Hair follicular keratinocyte (primary cell): ENCODE measurements around a stretch of chr18.

GRCh38 chr18:49953055-49953451 is 139.7 kb upstream of the ACAA2 start:
- RAMPAGE, long total RNA: no peak

GRCh38 chr18:49958348-49959669 is 145.5 kb upstream of the ACAA2 start:
- RAMPAGE, long total RNA: no peak

DNA sequence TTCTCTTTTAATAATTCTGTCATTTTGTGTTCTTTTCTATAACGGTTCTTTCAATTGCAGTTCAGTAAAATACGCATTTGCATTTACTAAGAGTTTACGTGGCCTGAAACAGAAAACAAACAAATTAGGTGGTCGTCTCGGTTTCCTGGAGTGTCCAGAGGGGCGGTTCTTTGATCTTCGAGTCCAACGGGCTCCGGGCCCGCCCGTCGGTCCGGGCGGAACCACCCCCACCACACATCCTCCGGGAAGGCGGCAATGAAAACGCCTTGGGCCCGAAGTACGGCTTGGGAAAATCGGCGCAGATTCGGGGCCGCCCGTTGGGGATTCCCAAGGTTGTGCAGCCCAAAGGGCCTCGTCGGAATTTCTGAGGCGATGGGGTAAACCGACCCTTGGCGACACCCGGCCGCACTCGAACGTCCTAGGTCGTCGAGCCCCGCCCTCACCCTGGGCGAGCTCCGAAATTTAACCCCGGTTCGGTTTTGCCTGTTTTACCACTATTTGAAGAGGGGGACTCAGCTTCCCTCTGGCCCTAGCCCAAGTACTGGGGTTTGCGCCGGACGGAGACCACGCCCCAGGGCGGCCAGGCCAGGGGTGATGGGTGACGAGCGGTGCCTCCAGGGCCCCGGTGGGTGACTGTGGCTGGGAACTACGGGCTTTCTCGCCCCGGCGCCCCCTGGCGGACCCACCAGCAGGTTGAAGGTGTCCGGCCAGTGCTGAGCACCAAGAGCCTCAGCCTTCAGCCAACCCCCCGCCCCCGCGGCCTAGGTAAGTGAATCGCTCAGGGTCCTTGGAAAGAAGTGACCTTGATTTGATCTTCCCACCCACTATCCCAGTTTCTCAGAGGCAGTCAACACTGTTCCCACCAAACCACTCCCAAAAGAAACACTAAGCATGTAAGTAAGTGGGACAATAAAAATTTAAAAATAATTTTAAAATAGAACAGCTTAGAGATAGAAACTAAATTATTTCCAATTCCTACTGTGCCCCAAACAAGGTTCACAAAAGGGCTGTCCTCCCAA is 2.0 kb upstream of the CFAP53 start:
- RAMPAGE, long total RNA: no peak

DNA sequence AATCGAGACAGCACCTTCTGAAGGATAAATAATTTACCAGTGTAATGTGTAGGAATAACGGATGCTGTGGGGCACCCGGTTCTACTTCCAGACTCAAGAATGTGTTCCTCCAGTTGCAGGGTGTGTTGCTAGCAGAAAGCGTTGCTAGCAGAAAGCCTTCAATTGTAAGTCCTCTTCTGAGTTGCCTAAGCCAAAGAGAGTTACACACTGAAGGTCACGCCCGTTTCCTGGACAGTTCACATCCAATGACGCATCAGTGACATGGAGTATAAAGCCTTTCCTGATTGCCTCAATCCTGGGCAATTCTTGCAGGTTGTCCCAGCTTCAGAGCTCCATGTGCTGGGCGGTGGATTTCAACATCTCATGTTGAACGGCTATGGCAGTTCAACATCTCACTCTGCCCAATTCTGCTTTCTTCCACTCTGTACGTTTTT is 20.6 kb upstream of the CXXC1 start:
- RAMPAGE, long total RNA: no peak

- RAMPAGE, long total RNA: no peak
These were observed 93.8 kb downstream of the MAPK4 start for GRCh38 chr18:50653629-50654111.

- RAMPAGE, long total RNA: no peak
These were observed 99.2 kb downstream of the MAPK4 start for GRCh38 chr18:50658972-50659535.

GRCh38 chr18:50674242-50674789 is 114.4 kb downstream of the MAPK4 start:
- RAMPAGE, long total RNA: no peak

GRCh38 chr18:50816696-50817213 is 3.1 kb downstream of the MRO start:
- RAMPAGE, long total RNA: no peak

- RAMPAGE, long total RNA: no peak
These were observed 5.5 kb upstream of the MRO start for GRCh38 chr18:50825117-50825883.

DNA sequence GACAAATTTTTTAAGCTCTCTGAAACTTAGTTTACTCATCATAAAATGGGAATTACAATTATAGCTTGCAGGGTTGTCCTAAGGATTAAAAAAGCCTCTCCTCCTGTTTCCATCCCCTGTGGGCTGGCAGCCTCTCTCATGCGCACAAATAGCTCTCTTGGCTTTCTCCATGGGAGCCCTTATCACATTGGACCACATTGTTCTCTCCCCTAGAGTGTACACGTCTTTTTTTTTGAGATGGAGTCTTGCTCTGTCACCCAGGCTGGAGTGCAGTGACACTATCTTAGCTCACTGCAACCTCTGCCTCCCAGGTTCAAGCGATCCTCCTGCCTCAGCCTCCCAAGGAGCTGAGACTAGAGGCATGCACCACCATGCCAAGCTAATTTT is 22.0 kb upstream of the MRO start:
- RAMPAGE, long total RNA: no peak

DNA sequence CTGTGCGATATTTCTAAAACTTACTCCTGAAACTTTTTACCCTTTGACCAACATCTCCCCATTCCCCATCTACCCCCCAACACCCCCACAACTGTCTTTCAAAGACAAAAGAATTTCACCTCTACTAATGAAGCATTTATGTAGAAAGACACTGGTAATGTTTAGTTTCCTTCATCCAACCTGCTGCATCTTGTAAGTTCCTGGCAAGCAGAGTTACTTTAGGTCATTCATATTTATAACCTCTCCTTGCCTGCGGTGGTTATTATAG is 1.2 kb upstream of the ME2 start:
- RAMPAGE, long total RNA: no peak

DNA sequence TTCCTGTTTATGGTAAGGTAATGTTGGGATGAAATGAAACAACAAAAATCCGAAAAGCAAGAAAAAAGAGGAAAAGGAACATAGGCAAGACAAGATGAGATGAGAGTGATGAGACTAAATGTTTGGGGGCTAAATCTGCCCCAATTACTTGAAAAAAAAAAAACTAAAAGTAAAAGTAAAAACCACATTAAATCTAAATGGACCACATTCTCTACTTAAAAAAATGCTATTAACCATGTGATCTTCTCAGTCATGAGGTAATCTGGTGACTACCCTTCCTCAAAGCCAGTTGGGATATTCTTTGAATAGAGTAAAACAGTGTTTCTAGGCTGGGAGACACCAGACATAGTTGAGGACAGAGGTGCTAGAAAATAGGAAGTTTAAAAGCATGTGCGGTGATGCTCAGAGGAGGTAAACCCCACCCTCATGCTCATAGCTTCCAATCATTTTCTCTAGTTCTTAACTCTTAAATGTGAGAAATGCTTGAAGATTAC is 30.8 kb upstream of the ELAC1 start:
- RAMPAGE, long total RNA: no peak

DNA sequence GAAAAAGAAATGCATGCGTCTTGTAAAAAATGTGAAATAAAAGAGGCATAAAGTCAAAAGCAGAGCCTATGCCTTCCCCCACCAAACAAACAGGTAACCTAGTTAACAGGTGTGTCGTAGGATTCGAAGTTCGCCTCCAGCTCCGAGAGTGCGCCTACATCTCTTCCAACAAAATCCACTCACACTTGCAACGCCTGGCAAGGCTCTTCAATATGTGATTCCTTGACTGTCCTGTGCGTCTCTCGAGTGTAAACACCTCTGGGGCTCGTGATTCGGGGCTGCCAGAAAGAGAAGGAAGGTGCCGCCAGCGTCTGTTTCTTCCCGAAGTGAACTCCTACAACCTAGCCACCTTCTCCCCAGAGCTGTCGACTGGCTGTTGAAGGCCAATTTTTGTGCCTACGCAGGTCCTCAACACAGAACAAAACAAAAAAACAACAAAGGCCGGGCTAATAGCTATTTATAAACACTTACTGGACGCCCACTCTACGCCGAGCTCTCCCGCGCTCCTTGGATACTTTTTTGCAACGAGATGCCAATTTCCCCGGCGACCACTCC is 489 bp upstream of the SMAD4 start:
- RAMPAGE, long total RNA: no peak

- RAMPAGE, long total RNA: no peak
These were observed 717 bp downstream of the SMAD4 start for GRCh38 chr18:51030389-51031470.

DNA sequence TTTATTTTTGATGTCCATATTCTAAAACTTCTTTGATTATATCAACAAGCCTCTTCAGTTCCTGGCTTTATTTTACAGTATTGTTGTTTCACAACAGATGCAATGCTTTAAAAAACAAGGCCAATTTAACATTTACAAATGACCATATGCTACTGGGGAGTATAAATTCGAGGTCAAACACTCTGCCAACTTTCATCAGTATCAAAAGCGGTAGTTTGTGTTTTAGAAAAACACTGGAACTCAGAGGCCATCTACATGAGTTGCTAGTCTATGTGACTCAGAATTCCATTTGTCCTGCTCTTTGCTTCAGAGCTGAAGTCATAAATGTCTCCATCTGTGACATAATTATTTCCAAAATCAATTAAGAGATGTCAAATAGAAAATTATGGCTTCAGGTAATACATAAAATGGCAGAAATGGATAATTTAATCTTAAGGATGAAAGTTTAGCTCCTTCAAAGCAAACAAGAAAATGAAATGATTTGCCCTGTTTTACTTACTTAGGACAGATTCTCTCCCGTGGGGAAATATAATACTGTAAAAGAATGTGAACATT is 3.8 kb downstream of the MEX3C start:
- RAMPAGE, long total RNA: no peak

DNA sequence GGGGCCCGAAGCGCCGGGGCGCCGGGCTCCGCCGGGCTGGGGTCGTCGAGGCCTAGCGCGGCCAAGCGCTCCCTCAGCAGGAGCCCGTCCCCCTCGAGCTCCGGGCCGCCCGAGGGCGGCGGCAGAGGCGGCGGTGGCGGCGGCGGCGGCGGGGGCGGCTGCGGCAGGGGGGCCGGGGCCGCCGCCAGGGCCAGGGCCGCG is 478 bp downstream of the MEX3C start:
- RAMPAGE, long total RNA: no peak

DNA sequence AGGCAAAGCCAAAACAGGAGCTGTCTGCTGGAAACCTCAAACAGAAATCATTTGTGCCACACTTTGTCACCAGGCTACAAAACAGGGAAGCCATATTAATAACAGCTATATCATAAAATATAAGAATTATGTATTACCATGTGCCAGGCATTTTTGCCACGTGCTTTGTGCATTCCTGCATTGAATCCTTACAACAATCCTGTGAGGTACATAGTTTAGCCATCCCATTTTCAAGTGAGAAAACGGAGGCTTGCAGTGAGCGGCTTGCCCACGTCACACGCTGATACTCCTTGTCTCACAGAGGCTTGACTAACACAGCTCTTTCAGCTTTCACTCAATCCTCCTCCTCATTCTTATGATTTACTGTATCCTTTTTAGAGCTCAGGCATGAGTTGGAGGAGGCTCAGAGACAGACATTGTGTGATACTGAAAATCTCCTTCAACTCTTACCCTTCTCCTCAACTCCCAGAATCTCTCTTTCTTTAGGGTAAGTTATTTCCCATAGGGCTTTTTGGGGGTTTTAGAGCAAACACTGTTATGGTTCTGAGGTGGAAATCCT is 148.5 kb upstream of the MEX3C start:
- RAMPAGE, long total RNA: no peak

GRCh38 chr18:54222147-54222990 is 2.1 kb downstream of the MBD2 start:
- RAMPAGE, long total RNA: no peak

DNA sequence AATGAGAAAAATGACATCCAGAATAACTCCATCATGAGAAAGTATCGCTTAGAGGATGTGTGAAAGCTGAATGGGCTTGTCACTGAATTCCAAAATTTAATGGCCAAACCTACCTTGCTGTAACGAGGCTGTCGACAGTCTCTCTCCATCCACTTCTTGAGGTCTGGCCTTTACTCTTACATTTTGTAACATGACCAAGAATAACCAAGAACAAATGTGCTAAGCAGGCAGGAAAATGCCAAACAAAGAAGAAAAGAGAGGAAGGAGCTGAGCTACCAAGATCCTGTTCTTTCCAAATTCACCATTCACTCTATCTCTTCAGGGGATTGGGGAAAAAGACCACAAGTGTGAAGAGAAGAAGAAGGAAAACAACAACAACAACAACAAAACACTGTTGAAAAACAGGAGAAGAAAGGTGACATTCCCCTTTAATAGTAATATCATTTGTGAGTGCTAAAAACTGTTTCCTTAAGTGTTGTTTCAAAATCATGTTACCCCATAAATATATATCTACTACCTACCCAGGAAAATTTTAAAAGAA is 10.4 kb upstream of the MBD2 start:
- RAMPAGE, long total RNA: no peak

DNA sequence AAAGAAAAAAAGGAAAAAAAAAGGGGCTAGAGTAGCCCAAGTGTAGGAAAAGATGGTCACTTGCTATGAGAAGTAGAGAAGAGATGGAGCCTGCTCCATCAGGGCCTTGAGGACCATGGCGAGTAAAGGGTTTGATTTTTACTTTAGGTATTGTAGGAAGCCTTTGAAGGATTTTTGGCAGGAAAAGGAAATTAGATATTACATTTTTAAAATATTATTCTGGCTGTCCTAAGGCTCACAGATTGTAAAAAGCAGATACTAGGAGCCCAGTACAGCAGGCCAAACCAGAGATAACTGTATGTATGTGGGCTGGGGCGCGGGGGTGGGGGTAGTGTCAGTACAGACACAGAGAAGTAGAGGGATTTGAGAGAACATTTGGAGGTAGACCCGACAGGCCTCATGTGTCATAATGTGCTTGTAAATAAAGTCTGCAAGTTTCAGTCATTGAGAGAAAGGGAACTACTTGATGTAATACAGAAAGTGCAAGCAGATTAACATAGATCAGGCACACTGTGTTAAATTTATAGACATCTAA is 7.6 kb upstream of the POLI start:
- RAMPAGE, long total RNA: no peak